A549 (cell line): ENCODE measurements around a stretch of chr17.

DNA sequence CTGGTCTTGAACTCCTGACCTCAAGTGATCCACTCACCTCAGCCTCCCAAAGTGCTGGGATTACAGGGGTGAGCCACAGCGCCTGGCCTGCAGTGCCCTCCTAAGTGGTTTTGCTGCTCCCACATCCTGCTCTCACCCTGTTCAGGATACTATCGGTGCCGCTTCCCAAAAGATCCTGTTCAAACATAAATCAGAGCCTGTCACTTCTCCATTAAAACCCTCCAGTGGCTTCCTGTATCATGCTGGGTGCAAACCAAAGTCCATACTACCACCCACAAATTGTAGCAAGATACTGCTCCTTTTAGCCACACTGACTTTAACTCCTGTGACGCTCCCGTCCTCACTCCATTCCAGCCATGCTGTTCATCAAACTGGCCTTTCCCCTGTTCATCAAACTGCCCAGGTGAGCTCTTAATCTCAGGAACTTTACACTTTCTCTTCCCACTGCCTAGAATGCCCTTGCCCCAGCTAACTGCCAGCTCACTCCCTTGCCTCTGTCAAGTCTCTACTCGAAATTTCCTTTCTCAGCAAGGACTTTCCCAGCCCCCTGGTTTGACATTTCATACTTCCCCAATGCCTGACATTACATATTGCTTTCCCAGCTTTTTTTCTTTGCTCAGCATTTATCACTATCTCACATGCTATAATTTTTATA is 44.2 kb upstream of the SMURF2 start:
- PRO-cap = no peak
CAGE:
- cytosol, long polyA plus RNA = no peak
- long polyA plus RNA = no peak
- nucleus, long polyA plus RNA = no peak

- PRO-cap = no peak
CAGE:
- cytosol, long polyA plus RNA = no peak
- long polyA plus RNA = no peak
- nucleus, long polyA plus RNA = no peak
Observed at GRCh38 chr17:64739356-64740194, 77.5 kb upstream of the SMURF2 start.

DNA sequence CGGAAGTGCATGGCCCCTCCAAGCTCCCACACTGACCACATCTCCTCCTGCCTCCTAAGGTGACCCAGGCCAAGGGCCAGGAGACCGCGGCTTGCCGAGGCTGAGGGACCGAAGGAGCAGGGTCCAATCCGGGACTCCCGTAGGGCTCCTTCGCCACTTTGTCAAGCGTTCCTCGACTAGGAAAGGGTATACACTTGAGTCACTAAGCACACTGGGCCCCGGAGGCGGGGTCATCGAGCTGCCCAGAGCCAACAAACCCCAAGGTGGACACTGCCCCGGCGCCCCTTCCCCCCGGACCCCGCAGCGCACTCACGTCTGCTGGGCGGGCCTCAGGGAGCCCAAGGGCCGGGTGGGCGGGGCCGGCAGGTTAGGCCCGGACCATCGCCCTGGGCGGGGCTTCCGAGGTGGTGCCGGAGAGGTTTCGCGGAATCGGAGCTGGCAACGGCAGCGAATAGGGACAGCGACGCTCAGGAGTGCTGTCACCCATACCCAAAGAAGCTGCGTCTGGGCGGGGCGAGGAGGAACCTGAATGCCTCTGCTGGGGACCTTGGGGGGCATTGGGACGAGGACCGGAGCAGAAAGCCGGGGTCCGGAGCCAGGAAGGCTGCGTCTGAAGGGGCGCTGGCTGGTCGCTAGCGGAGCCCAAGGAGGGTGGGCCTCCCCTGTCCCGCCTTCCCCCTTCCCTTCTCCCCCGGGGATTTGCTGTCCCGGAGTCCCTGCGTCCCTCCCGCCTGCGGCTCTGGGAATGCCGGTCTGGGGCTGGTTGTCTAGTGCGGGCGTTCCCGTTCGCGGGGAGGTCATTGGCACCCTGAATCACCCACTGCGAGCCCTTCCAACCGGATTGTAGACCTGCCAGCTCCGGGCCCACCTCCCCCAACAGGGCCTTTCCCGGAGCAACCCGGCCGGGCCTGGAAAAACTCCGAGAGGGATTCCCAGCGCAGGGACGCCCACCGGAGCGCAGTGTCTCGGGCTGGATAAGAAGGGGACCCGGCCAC is 118.2 kb upstream of the SMURF2 start:
- PRO-cap = no peak
CAGE:
- cytosol, long polyA plus RNA = no peak
- long polyA plus RNA = no peak
- nucleus, long polyA plus RNA = no peak

- PRO-cap = no peak
CAGE:
- cytosol, long polyA plus RNA = no peak
- long polyA plus RNA = no peak
- nucleus, long polyA plus RNA = no peak
Observed at GRCh38 chr17:64922908-64923508, 3.7 kb upstream of the LRRC37A3 start.

GRCh38 chr17:64969926-64970489 is 50.7 kb upstream of the LRRC37A3 start:
- PRO-cap = no peak
CAGE:
- cytosol, long polyA plus RNA = no peak
- long polyA plus RNA = no peak
- nucleus, long polyA plus RNA = no peak

DNA sequence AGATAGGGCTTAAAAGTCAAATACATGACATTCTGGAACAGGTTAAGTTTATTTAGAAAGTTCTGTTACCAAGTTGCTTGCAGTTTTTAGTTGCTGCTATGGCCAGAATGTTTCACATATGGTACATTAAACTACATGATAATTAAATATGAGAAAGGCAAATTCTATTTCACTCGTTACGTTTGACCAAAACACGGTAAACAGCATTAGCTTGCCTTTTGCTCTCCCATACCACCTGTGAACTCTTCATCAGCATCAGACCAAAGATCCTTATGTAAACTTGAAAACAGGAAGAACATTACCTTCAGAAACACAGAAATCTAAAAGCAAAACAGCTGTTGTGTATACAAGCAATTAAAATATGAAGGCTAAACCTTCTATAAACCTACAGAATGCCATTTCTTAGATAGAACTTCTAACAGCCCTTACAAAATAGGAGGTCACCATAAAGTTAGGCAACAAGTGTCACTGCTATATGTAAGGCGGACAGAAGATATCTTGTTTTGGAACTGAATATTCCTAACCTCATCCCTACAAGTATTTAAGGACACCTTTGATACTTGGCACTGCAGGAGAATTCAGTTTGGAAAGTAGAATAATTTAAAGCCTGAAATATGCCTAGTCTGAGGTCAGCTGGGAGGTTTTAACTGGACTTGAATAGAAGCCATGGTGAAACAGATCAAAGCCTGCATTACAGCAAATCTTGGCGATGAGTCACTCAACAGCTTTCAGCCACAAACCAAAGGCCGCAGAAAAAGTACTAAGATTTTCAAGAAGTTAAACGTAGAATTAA is 43.0 kb downstream of the GNA13 start:
- PRO-cap = no peak
CAGE:
- cytosol, long polyA plus RNA = no peak
- long polyA plus RNA = no peak
- nucleus, long polyA plus RNA = no peak

DNA sequence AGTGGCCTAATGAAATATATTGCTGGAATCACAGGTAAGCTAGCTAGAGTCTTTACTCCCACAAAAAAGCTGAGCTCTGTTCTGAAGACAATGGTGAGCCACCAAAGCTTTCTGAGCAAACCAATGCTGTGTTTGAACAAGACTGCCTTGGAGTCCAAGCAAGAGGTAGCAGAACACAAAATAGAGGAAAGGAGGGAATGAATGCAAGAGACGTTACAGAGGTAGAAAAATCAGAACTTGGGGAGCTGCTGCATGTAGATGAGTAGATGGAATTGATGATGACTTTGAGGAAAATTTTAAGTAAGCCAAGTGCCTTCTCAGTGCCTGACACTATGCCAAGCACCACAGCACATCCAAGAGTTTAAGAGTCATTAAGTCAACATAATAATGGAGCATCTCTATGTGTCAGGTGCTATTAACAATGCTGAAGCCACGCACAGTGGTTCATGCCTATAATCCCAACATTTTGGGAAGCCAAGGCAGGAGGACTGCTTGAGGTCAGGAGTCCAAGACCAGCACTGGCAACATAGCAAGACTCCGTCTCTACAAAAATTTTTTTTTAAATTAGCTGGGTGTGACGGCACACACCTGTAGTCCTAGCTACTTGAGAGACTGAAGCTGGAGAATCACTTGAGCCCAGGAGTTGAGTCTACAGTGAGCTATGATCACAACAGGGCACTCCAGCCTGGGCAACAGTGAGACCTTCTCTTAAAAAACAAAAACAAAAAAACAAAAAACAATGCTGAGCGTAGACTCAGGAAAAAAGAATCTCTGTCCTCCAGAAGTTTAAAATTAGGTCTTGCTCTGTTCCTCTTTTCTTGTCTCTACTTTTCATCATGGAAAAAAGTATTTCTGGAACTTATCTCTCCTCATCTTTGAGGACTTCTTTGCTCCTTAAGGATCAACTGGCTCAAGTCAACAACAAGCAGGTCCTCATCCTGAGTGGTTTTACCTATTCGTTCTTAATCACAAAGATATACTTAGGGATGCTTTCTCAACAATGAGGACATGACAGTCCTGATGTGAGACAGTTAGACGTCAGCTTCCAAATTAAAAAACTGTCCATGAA is 6.2 kb downstream of the GNA13 start:
- PRO-cap = no peak
CAGE:
- cytosol, long polyA plus RNA = no peak
- long polyA plus RNA = no peak
- nucleus, long polyA plus RNA = no peak

- PRO-cap = no peak
CAGE:
- cytosol, long polyA plus RNA = no peak
- long polyA plus RNA = no peak
- nucleus, long polyA plus RNA = no peak
Observed at GRCh38 chr17:65055696-65056419, 682 bp downstream of the GNA13 start.

GRCh38 chr17:65099933-65101083 is 36.9 kb upstream of the RGS9 start:
- PRO-cap = bidirectional peak, plus-strand start at chr17:65100801, minus-strand start at chr17:65100730
CAGE:
- cytosol, long polyA plus RNA = no peak
- long polyA plus RNA = no peak
- nucleus, long polyA plus RNA = no peak

- PRO-cap = no peak
CAGE:
- cytosol, long polyA plus RNA = no peak
- long polyA plus RNA = no peak
- nucleus, long polyA plus RNA = no peak
Observed at GRCh38 chr17:65156324-65157440, 19.5 kb downstream of the RGS9 start.

GRCh38 chr17:65374828-65375297 is 186.6 kb downstream of the AXIN2 start:
- PRO-cap = no peak
CAGE:
- cytosol, long polyA plus RNA = no peak
- long polyA plus RNA = no peak
- nucleus, long polyA plus RNA = no peak

GRCh38 chr17:65453344-65453783 is 108.1 kb downstream of the AXIN2 start:
- PRO-cap = no peak
CAGE:
- cytosol, long polyA plus RNA = no peak
- long polyA plus RNA = no peak
- nucleus, long polyA plus RNA = no peak

DNA sequence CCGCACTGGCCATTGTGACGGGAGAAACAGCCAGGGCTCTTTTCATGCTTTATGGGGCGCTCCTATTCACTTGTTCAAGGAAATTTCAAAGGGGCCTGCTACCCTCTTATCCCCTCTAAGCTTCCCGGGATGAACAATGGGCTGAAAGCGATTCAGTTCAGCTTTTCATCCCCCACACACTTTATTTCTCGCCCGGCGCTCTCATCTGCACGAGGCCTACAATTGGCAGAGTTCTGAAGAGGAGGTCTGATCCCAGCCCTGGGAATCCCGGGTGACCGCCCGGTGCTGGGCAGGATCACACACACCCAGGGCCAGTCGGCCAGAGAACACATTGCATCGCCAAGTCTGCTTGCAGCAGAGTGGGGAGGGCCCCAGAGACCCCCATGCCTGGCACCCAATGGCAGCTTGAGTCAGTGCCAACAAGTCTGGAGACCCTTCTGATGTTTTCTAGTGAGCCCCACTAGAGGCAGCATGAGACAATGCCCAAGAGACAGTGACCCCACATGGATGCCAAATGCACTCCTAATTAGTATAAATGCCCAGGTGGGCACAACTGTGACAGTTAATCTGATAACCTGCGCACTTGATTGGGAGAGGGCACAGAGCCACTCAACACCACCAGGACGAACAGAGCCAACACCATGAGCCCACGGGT is 15.2 kb downstream of the AXIN2 start:
- PRO-cap = no peak
CAGE:
- cytosol, long polyA plus RNA = no peak
- long polyA plus RNA = no peak
- nucleus, long polyA plus RNA = no peak

DNA sequence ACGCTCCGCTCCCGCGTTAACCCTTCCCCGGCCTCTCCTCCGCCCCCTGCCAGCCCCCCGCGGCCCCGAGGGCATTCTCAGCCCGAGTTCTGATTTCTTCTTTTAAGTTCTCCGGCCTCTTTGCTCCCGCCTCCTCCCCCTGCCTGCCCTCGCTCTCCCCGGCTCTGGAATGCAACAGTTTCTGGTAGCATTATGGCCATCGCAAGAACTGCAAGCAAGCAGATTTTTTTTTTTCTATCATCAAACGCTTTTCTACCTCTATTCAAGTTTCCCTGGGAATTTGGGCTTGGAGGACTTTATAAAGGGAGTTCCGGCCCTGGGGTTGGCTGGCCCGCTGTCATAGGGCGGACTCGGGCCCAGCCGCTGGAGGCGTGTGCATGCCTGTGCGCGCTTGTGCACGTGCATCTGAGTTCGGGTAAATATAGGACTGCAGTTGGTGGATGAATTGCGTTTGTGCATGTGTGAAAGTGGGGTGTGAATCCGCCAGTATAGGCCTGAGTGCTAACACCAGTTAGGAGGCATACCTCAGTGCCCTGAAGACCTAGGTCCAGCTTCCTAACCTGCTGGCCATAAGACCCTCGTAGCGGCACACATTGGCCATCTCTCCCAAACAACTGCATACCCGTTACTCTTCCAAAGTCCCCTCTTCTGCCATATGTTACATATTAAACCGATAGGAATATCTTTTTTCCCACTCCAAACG is 432 bp upstream of the AXIN2 start:
- PRO-cap = no peak
CAGE:
- cytosol, long polyA plus RNA = no peak
- long polyA plus RNA = no peak
- nucleus, long polyA plus RNA = no peak

DNA sequence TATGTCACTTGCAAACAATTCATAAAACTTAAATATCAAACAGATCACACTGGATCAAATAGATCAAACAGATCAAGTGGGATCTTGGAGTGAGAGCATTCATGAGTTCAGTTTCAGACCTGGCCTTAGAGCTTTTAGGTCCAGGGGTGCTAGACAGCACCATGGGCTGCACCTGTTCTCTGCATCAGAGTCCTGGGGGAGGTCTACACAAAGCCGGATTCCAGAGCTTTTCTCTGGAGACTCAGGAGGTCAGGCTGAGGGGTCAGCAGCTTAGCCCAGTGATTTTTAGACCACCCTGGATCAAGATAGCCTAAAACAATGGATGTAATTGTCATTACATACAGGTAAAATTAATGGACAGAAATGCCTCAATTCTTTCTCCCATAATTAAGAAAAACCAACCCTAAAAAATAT is 24.0 kb upstream of the AXIN2 start:
- PRO-cap = no peak
CAGE:
- cytosol, long polyA plus RNA = no peak
- long polyA plus RNA = no peak
- nucleus, long polyA plus RNA = no peak

DNA sequence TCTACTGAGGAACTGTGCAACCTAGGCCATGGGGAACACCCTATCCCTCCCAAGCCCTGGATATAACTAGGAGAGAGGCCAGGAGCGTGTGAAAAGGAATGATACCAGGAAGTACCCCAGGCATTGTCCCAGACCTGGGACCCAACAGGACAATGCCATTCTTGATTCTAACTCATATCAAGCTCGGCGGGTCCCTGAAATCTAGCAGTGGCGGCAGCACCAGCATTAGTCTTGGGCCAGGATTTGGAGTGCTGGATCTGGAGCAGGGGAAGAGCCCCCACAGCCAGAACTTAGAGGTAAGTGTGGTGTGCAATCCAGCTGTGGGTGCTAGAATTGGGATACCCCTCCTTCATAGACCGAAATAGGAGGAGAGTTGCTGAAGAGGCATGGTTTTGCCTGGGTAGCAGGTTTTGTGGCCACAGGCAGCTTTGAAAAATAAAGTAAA is 170.9 kb downstream of the CEP112 start:
- PRO-cap = no peak
CAGE:
- cytosol, long polyA plus RNA = no peak
- long polyA plus RNA = no peak
- nucleus, long polyA plus RNA = no peak

DNA sequence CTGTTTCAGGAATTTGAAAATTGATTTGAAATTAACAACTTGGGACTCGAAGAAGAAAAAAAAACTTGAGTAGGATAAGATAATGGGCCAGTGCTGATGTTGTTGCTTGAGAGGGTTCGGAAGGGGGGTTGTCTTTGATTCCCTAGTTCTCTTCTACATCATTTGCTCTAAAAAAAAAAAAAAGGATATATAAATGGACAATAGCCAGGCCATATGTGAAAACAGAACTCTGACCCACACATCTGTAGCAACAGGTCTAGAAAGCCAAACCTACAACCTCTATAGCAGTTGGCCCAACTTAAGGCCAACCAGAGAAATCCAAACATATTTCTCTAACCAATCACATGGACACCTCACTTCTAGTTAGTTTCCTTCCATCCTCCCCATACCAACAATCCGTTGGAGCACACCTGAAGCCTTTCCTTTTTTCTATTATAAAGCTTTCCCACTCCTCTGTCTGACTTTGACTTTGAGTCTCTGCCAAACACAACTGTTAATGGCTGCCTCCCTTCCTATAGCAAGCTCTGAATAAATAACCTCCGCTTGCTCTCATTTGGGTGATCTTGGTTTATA is 928 bp upstream of the APOH start:
- PRO-cap = no peak
CAGE:
- cytosol, long polyA plus RNA = no peak
- long polyA plus RNA = no peak
- nucleus, long polyA plus RNA = no peak

GRCh38 chr17:66230889-66231387 is 1.7 kb upstream of the APOH start:
- PRO-cap = no peak
CAGE:
- cytosol, long polyA plus RNA = no peak
- long polyA plus RNA = no peak
- nucleus, long polyA plus RNA = no peak

DNA sequence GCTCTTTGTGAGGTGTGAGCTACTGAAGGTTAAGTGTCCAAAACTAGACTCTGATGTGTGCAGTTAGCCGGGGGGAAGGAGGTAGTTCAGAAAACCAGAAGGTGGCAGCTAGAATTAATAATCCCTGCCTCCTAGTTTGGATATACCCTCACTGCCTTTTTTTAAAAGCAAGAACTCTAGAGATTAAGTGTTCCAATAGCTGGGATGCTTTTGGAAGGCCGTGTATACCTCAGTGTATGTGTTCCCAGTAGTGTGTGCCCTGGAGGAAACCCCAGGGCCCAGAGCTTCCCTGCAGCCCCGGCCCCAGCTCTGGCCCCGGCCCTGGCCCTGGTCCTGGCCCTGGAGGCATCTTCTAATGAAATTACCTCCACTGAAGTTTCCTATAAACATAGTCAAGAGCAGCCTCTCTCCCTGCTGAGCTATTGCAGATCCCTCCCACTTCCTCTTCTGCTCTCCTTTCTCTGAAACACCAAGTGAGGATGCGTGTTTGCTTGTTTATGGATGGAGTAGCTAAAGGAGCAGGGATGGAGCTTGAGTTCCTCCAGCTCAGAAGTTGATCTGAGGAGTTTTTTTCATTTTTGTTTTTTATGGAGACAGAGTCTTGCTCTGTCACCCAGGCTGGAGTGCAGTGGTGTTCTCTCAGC is 130.7 kb downstream of the PRKCA start:
- PRO-cap = no peak
CAGE:
- cytosol, long polyA plus RNA = no peak
- long polyA plus RNA = no peak
- nucleus, long polyA plus RNA = no peak

DNA sequence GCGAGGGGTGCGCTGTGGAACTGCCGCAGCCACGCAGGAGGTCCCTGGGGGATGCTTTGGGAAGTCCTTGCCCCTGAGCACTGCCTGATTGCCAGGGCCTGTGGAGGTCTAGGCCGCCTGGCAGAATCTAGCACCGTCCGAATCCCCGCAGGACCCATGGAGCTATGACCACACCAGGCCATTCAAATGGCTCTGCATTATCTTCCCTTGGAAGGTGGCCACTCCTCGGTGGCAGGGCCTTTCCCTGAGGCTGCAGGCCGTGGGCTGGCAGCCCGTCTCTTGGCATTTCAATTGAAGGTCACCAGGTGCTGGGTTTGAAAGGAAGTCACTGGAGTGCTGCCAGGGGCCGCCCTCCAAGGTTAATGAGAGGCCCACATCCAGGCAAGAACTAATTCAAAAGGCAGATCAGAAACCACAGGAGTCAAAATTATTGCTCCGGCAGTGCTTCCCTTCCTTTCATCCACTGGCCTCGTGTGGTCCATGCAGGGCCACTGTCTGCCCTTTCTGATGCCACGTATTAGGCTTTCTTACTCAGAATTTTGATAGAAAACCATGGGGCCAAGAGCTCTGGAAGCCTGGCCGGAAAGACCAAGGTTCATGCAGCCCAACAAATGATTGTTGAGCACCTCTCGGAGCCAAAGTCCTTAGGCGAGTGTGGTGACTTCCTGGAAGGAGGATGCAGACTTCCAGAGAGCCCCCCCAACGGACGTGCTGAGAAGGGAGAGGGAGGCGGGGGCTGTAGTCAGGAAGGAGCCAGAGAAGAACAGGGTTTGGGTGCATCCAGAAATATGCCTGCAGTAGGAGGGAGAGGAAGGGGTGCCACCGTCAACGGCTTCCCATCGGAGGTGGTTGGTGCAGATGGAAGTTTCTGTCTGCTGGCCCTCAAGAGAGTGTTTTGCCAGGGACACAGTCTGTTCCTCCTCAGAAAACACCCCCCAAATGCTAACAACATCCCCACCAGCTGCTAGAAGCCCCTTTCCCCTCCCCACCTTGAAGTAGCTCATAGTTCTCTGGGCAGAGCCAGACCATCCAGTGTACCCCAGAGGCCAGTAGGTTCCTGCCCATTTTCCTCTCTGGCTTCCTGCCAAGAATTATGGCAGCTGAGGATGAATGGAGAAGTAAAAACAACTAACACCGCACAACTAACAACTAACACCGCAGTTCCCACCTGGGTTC is 27.4 kb upstream of the CACNG5 start:
- PRO-cap = no peak
CAGE:
- cytosol, long polyA plus RNA = no peak
- long polyA plus RNA = no peak
- nucleus, long polyA plus RNA = no peak